ENCODE measurements around a stretch of chr10.

DNA sequence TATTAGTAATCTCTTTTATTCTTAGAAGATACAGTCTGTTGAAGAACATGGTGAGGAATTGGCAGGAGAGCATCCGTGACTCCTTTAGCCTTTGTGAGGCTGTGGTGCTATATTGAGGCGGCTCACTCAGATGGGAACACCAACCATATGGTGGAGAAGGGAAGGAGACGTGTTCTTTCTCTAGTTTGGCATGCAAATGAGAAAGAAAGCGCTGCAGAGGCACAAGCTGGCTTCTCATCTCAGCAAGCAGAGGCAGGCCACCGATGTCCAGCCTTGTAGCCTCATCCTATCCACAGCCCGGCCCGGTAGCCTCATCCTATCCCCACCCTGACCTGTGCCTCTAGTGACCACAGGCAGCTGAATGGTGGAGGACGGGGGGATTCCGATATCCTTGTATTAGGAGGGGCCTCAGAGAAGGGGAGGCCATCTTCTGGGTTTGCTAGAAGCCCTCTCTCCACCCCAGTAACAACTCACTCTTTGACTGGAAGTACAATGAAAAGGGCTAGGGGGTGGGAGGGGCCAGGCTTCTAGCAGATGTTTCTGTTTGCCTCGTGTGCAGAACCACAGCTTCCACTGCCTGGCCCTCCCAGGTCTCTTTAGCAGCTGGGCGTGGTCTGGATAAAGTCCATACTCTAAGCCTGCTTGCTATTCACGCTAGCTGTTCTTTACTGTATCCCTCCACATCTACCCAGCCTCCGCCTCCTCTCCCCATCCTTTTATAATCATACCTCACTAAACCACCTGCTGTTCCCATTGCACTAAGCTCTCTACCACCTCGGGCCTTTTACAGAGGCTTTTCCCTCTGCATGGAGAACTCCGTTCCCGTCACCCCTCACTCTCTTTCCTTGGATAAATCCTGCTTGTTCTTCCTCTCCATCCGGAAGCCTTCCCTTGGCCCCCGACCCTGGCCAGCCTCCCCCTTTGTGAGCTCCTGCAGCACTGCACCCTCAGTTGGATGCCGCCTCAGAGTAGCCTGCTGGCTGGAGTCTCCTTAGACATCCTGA, 288.6 kb downstream of the CAMK1D start:
- PRO-cap: no peak

- PRO-cap: no peak
These were observed 295.1 kb downstream of the CCDC3 start for GRCh38 chr10:12706311-12706995.

DNA sequence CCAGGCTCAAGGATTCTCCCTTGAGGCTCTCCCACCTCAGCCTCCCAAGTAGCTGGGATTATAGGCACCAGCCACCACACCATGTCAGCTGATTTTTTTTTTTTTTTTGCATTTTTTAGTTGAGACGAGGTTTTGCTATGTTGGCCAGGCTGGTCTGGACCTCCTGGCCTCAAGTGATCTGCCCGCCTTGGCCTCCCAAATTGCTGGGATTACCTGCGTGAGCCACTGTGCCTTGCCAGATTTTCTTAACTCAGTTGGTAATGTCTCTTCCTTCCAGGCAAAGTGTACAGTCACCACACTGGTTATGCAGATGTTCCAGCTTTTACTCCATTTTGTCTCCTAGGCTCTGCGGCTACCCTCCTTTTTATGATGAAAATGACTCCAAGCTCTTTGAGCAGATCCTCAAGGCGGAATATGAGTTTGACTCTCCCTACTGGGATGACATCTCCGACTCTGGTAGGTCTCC, 187.6 kb downstream of the CCDC3 start:
- PRO-cap: no peak

DNA sequence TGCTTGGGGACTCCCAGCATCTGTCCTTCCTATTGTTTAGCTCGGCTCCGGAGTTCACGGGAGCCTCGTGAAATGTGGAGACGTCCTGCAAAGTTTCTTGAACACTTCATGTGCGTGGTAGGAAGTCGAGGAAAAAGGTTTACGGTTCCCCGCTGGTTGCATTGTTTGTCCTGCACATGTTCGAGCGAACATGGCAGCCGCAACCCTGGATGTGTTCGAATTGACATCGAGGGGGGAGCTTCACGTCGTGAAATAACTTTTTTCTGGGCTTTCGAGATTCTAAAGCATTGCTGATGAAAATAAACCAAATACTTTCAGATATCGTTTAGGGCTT, 567 bp upstream of the SEPHS1 start:
- PRO-cap: no peak

GRCh38 chr10:13409690-13410367, 61.7 kb upstream of the SEPHS1 start:
- PRO-cap: no peak

DNA sequence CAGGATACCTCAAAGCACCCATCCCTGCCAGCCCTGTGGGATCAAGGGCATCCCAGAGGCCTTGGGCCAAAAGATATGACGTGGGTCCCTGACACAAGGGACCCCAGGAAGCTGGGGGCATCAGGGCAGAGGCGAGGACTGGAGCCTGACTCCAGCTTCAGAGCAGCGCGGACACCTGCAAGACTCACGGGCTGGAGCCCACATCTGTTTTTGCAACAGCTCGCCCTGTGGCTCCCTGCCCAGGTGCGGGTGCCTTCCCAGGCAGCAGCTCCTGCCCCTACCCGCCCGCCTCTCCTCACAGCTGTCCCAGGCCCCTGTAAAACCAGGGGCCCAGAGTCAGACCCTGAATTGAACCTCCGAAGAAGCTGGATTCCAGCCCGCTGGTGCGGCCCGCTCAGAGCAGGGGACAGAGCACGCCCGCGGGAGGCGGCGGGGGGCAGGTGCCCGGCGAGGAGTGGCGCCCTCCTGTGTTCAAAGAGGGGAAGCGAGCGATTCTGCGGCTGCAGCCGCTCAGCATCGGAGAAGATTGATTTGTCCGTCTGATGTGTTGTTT, 88.5 kb downstream of the BEND7 start:
- PRO-cap: no peak

- PRO-cap: no peak
These were observed 44.9 kb downstream of the BEND7 start for GRCh38 chr10:13483879-13484409.

- PRO-cap: no peak
These were observed 21.5 kb downstream of the PRPF18 start for GRCh38 chr10:13608266-13608575.

DNA sequence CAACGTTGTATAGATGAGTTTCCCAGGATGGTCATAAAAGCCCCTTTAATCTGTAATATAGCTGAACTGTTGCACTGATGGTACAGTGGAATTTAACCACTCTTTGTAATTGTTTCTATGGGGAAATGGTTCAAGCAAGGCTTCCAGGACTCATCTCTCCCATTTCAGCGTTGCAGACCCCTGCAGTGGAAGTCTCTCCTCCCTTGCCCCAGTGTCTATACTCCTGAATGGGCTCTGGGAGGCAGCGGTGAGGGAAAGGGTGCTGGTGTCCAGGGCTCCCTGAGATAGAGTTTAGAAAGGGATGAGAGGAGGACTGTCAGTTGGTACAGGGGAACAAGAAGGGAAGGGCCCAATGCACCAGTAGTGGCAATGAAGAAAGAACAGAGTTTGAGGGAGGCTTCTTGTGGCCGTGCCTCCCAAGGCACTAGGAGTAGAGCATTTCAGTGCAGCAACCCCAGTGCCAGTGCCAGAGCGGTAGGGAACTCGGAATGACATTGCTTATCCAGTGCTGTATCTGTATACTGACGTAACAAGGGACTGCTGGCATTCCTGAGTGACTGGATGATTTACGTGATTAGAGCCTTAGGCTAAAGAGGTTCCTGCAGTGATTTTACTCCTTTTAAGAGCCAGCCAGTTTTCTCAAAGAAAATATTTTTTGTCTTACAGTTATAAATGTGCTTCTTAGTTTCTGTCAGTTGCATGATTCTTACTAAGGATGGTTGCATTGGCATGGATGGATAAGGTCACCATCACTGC, 27.9 kb downstream of the PRPF18 start:
- PRO-cap: no peak

GRCh38 chr10:13628597-13629197, 41.9 kb downstream of the PRPF18 start:
- PRO-cap: no peak

DNA sequence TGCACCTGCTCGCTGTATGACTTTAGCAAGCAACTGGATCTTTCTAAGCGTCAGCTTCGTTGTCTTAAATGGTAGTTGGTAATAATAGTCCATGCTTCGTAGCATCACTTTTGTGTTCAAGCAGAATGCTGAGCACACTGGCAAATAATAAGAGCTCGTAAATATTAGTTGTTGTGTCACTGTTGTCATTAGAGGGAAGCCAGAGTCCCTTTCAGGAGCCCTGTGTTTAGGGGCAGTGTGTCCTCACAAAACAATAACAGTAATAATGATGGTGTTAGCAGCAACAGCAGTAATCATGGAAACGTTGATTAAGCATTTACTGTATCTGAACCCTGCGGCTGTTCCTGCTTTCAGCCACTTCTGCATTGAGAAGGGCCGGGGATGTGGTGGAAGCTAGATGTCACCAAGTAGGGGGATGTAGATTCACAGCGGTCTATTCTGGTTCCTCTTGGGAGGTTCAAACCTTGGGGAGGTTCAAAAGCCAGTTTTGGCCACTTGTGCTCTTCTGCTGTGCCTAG, 44.7 kb downstream of the PRPF18 start:
- PRO-cap: unidirectional peak, plus-strand start at position 368 of the sequence

- PRO-cap: unidirectional peak, minus-strand start at chr10:13718336
These were observed 131.5 kb downstream of the PRPF18 start for GRCh38 chr10:13717896-13719055.

GRCh38 chr10:13891034-13892227, 304.7 kb downstream of the PRPF18 start:
- PRO-cap: bidirectional peak, plus-strand start at chr10:13891927, minus-strand start at chr10:13891726; bidirectional peak, plus-strand start at chr10:13892035, minus-strand start at chr10:13892013

DNA sequence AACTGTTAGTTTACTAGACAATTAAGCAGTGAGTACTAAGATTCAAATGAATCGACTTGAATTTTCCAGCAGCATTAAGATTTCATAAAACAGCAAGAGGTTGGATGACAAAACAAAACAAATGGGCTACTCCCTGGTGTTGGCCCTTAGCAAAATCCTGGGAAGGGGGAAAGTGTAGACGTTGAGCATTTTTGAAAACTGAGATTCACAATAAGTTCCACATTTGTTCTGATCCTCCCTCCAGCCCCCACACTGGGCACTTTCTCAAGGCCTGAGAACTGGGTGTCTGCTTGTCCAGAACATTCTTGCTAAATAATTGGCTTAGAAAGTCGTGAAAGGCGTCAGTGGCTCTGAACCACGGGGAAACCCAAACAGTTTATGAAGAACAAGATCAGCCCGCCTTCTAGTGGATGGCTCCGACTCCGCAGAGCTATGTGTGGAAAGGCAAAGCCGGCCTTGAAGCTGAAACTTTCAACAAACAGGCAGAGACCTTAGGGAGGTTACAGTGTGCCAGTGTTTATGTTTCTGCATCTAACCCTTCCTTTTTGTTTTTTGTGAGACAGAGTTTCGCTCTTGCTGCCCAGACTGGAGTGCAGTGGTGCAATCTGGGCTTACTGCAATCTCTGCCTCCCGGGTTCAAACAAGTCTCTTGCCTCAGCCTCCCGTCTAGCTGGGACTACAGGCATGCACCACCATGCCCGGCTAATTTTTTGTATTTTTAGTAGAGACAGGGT, 370.1 kb downstream of the PRPF18 start:
- PRO-cap: no peak

DNA sequence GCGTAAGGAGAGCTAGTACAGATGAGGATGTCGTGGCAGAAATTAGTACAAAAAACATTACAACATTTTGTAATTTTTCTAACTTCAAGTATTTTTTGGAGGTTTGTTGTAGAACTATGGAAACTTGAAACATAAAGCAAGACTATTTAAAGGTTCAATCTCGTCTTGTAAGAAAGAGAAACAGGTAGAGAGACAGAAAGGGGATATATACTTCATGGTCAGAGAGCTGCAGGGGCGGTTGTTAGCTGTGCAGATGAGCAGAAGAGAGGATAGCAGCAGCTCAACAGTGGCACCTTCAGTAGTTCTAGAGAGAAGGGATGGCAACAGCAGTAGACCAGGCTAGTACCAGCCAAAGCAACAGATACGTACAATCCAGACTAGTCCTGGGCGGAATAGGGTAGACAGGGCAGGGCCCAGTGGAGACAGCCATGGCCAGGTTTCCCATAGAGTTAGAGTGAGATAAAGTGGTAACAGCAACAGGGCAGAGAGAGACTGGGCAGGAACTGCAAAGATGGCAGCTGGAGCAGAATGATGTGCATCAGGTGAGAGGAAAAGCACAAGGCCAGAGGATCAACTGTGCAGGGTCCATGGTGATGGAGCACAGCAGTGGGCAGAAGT, 145.2 kb downstream of the FRMD4A start:
- PRO-cap: unidirectional peak, plus-strand start at position 215 of the sequence

- PRO-cap: no peak
These were observed 48.9 kb upstream of the FRMD4A start for GRCh38 chr10:14379596-14380007.

DNA sequence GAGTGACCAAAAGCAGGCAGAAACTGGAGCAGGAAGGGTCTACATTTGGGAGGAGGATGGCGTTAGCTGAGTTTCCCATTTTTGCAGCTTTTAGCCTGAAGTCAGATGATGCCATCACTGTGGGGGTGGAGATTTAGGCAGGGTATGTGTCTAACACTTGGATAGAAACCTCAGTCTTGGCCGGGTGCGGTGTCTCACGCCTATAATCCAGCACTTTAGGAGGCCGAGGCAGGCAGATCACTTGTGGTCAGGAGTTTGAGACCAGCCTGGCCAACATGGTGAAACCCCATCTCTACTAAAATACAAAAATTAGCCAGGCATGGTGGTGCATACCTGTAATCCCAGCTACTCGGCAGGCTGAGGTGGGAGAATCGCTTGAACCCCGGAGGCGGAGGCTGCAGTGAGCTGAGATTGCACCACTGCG, 140.1 kb downstream of the FAM107B start:
- PRO-cap: no peak

DNA sequence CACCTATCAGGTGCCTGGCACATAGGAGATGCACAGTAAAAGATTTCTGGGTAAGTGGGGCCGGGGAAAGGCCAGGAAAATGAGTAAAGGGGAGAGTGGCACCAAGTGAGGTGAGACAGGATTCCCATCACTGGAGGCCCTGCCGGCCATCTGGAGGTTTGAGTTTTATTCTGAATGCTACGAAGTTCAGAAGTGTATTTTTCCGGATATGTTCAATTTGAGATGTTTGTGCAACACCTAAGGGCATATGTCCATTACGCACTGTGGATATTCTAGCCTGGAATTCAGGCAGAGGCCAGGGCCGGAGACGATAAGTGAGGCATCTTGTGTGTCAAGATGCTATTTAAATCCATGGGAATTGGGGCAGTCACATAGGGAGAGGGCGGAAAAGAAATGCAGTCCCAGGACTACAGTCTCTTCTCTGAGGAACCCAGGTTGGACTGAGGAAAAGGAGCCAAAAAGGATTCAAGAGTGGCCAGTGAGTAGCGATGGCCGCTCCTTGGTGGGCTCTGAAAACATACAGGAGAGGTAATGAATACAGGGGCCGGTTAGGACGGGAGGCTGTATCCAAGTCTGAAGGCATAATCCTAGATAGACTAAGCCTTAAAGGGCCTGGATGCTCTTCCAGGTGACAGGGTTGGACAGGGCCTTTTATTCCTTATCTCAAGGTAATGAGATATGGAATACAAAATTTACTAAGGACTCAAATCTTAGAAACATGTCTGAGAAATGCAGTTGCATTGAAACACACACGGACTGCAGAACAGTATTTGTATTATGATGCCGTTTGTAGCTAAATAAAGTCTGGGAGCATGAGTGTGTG, 1.8 kb upstream of the SUV39H2 start:
- PRO-cap: no peak

DNA sequence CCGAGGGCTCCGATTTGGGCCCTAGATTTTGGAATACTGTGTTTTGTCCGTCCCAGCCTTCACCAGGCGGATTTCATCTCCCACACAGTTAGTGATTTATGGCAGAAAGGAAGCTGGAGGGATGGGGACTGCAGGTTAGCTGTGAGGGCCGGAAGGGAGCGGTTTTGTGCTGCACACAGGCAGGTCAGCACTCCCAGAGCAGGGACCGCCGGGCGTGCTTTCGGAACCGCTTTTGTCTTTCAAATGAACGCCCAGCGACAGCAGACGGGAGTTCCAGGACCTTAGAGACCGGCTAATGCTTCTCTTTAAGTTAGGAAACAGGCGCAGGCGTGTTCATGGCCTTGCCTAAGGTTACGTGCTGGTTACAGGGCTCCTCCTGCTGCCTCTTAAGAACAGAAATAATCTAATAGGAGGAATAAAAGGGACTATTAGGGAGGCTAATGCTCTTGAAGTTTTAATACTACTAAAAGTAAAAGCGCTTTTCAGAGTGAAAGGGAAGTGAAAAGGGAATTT, 698 bp downstream of the MEIG1 start:
- PRO-cap: bidirectional peak, plus-strand start at position 104 of the sequence, minus-strand start at position 109 of the sequence; bidirectional peak, plus-strand start at position 242 of the sequence, minus-strand start at position 234 of the sequence; unidirectional peak, minus-strand start at position 283 of the sequence

GRCh38 chr10:15170689-15171174, 2.2 kb upstream of the NMT2 start:
- PRO-cap: no peak